Diencephalon (tissue), 2 donors: Measurements from ENCODE around the genes APOL4 and IFT27.

GRCh38 chr22:36201504-36202302 lies at the start of gene APOL4:
TSS of gene APOL4 (minus strand) at chr22:36201809.
- RAMPAGE, long total RNA: no peak

- RAMPAGE, long total RNA: no peak
Observed at GRCh38 chr22:36289904-36290203, 36.9 kb downstream of the APOL1 start.

DNA sequence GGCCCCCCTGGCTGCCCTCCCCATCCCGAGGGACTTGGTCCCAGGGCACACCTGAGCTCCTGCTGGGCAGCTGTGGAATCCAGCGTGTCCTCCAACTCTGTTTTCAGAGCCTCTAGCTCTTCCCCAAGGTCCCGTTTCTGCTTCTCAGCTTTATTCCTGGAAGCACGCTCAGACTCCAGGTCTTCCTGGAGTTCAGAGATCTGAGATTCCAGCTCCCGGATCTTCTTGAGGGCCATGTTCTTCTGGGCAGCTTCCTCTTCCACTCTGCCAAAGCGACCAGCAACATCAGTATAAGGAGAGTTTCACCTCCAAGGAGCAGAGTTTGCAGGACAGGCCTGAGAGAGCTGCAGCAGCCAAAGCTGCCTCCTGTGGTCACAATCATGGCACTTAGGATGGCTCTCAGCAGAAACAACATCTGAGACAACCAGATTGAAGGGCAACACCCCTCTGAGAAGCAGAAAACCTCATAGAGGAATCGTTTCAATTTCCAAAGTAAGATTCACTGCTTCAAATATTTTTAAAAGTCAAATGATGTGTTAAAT lies 42.6 kb downstream of the APOL1 start:
- RAMPAGE, long total RNA: no peak

GRCh38 chr22:36301223-36302415 lies 48.7 kb downstream of the APOL1 start:
- RAMPAGE, long total RNA: no peak

DNA sequence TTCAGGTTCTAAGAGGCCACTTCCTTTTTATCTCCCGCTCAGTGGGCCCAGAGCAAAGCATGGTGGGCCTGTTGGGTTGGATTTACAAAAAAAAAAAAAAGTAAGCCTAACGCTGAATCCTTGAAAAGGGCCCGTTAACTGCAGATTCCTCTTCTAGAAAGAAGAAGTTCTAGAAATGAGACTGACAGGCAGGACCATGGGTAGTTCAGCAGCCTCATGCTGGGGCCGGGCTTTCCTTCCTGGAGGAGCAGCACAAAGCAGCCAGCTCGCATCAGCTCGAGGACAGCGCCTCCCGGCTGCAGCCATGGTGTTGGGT lies 53.8 kb downstream of the MYH9 start:
- RAMPAGE, long total RNA: no peak

GRCh38 chr22:36359239-36359530 lies 28.6 kb downstream of the MYH9 start:
- RAMPAGE, long total RNA: no peak

GRCh38 chr22:36363439-36364006 lies 24.2 kb downstream of the MYH9 start:
- RAMPAGE, long total RNA: no peak

- RAMPAGE, long total RNA: no peak
Observed at GRCh38 chr22:36396085-36396545, 8.3 kb upstream of the MYH9 start.

- RAMPAGE, long total RNA: no peak
Observed at GRCh38 chr22:36419199-36419925, 31.6 kb upstream of the MYH9 start.

DNA sequence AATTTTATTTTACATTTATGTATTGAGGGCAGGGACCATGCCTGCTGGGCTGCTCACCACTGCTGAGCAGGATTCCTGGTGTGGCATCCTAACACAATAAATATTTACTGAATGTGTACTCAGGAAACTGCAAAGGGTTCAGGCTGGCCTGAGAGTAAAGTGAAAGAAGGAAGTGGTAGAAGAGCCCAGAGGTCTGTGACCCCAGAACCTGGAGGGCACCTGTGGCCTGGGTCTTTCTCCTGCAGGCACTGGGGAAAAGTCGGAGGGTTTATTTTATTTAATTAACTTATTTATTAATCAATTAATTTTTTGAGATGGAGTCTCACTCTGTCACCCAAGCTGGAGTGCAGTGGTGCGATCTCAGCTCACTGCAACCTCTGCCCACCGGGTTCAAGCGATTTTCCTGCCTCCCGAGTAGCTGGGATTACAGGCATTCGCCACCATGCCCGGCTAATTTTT lies 28.2 kb downstream of the TXN2 start:
- RAMPAGE, long total RNA: no peak

GRCh38 chr22:36481848-36482340 lies 454 bp upstream of the TXN2 start:
- RAMPAGE, long total RNA: start-site peak on the plus strand at chr22:36482202-36482236, 16 and 26 reads in 2 replicates

GRCh38 chr22:36512304-36512718 lies 5.5 kb upstream of the FOXRED2 start:
- RAMPAGE, long total RNA: no peak

- RAMPAGE, long total RNA: no peak
Observed at GRCh38 chr22:36524058-36524937, 4.7 kb downstream of the EIF3D start.

DNA sequence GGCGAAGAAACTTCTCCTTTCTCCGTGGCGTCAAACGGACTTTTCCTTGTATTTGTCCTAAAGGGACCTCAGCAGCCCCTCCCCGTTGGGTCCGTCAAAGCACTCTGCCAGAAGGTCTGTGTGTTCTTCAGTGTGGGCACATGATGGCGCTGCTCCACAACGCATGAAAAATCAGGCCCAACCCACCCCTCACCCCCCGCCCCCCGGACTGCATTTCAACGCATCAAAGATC lies 17.3 kb upstream of the EIF3D start:
- RAMPAGE, long total RNA: no peak

GRCh38 chr22:36554073-36554647 lies 25.2 kb upstream of the EIF3D start:
- RAMPAGE, long total RNA: no peak

DNA sequence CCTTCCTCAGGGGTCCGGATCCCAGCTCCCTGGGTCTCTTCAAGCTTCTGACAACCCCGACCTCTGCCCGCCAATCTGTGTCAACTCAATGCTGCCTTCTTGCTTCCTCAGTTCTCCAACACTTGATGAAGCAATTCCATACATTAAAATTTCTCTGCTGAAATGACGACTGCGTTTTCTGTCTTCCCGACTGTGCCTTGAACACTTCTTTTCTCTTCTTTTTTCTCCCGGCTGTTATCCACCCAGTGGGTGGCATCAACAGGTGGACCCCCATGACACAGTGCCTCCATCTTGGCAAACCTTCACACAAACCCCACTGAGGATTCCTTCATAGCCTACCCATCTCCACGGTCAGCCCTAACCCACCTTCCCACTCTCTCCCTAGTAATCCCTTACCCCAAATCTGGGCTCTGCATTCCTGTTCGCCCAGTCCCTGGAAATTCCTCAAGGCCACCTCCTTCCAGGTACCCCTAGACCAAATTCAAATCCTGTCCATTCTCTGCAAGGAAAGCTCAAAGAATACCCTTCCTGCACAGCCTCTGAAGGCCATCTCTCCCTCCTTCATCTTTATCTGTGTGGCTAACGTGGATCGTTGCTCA lies 4.2 kb downstream of the IFT27 start:
- RAMPAGE, long total RNA: no peak

DNA sequence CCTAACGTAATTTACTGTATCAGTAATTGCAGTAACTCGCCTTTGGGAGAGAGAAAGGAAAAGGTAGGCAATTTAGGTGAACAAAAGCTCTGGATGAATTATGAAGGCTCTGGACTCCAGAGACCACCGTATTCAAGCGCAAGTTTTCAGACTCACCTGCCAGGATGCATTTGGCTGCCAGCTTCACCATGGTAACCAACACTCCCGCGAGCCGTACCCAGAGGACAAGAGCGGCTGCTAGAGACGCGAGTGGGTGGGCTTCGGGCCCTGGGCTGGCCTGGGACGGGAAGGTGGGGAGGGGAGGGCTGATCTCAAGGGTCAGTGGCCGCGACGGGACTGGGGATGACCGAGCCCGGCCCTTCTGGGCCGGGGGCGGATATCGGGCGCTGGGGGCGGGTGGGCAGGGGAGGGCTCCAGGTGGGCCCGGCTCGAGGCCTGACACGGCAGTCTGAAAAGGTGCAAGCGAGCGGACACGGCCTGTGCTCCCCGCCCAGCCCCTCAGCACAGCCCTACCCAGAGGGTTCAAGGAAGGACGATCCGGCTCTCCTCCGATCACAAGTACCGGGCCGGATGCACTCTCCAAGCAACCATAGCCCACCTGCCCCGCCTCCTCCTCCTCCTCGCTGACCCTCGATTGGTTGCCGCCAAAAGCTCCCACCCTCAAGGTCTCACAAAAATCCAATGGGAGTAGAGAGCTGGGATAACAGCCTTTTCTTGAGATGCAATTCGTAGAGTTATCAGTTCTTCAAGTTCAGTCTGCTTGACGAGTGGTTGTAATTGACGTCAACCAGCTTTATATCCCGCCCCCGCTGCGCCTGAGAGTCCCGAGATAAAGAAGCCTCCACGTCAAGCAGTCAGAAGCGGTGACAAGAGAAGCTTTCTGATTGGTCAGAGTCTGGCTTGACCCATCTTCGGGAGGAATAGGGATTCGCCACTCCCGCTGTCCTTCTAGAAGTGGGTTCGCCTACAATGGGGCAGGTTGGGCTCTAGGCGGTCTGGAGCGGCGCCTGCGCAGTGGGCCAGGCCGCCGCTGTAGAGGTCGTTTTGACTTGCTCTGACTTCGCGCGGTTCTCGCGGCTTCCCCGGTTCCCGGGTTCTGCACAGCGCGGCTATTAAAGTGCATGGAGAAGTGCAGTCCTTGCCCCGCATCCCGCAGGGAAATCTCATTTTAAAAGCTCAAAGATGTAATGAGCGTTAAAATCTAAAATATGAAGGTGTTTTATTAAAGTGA lies at the start of gene IFT27:
TSS of gene IFT27 (minus strand) at position 602 of the 1,231 bp plus-strand sequence.
- RAMPAGE, long total RNA: start-site peak on the minus strand centred at position 580 of the sequence, 52 bp wide, 105 and 113 reads in 2 replicates

- RAMPAGE, long total RNA: no peak
Observed at GRCh38 chr22:36873741-36874095, 12.9 kb downstream of the NCF4 start.

DNA sequence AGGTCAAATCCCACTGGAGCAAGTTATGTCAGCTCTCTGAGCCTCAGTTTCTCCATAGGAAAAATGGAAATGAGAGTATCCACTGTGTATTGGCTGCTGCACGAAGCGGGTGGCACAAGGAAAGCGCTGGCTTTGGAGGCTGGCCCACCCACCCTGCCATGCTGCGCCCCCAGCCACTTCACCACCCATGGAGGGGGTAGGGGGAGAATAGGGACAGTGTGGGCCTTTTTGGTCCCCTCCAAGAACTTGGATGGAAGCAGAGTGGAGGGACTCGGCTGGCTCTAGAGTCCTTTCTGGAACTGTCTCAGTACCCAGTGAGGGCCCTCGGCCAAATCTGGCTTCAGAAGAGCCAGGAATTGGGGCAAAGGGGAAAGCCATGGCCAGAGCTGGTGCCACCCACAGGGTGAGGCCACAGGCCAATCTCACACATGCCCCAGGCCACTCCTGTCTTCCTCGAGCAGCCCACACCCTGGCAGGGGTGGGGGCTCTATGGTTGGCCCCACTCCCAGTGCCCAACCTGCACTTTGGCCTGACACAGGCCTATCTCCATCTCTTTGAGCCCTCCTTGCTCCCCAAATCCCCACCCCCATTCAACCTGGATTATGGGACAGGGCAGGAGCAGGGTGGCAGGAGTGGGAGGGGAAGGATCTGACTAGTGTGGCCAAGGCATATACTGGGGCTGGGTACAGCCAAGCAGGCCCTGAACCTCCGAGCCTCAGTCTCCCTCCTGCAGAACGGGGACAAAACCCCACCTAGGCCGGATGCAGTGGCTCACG lies 4.5 kb upstream of the TEX33 start:
- RAMPAGE, long total RNA: no peak

DNA sequence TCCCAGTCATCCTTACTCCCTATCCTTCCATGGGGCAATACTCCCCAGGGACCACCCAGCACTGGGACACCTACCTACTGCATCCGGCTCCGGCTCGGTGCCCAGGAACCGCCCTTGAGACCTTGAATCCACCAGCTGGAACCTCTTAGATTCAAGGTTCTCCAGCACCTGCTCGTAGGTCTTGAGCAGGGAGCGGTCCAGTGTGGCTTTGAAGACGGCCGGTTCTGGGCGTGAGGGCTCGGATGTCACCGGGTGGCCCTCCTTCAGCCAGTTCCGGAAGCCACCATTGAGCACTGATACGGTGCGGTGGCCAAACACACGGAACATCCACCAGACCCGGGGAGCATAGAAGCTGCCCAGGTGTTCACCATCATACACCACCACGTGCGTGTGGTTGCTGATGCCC lies 1.2 kb downstream of the TST start:
- RAMPAGE, long total RNA: no peak